ENCODE results near the gene PAPPA.

DNA sequence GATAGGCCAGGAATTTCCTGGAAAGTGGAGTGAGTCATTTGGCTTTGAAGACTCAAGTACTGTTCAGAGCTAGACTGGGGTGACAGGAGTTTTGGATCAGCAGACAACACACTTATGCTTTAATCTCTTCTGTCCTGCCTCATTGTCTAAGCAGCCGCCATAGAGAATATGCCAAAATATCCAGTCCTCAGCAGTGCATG, 11.0 kb downstream of the TMEM268 start:
- PRO-cap, result no peak
- RAMPAGE, long total RNA, 4 experiments, result no peak in any of the 4 experiments

DNA sequence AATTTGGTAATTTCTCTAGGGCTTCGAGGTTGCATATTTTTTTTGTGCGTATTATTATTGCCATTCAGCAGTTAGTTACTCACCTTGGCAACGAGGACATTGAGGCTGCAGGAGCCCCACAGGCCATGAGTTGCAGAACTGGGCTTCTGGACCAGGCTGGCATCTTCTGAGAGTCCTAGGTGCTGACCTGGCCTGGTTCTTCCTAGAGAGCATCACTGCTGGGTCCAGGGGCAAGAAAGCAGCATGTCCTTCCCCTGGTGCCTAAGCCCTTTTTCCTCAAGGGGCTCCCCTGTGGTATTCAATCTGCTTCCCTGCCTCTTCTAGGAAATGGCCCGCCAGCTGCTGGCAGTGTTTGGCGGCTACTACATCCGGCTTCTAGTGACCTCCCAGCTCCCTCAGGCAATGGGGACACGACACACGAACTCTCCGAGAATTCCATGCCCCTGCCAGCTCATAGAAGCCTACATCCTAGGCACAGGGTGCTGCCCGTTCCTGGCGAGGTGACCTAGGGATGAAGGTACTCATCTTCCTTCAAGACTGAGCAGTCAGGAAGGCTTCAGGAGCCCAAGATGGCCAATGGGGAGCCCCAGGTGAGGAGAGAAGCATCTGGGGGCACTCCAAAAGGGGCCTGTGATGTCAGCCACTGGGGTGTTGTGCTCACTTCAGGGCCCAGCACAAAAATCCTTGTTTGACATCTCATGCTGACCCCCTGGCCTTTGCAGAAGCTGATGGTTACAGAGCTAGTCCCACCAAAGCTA, 14.6 kb downstream of the TEX53 start:
- PRO-cap, result no peak
- RAMPAGE, long total RNA, 4 experiments, result no peak in any of the 4 experiments

- PRO-cap, result unidirectional peak, plus-strand start at chr9:115591795; unidirectional peak, plus-strand start at chr9:115591841
- RAMPAGE, long total RNA, 4 experiments, result no peak in any of the 4 experiments
Observed at GRCh38 chr9:115591543-115592081, 473.7 kb upstream of the TNC start.

GRCh38 chr9:115672335-115673647, 480.8 kb upstream of the PAPPA start:
- PRO-cap, result unidirectional peak, plus-strand start at chr9:115672870
- RAMPAGE, long total RNA, 4 experiments, result no peak in any of the 4 experiments

DNA sequence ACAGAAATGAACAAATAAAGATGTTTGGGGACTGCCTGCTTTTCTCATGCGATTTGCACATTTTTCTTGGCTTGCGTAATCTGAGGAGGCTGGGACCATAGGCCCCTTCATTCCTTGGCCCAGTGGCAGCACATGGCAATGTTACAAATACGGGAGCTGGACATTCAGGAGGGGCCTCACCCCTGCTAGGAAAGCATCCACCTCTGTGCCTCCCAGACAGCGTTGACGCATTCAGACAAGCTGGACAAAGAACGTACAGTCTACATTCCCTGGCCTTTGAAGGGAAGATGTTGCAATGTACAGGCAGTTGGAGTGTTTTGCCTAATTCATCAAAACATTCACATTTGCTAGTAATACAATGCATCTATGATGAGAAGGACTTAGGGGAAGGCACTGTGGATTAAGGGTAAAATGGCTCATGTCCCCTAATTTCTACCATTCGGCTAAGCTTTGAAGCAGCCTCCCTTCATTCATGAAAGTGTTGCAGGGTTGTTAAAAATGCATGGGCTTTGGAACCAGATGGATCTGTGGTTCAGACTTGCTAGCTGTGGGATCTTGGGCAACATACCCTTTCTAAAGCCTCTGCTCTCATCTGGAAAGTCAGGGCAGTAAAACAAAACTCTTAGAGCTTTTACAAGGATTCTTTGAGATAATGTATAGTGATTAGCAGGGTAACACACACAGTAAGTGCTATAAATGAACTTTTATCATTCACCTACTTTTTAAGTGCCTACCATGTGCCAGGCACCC, 208.9 kb upstream of the PAPPA start:
- PRO-cap, result no peak
- RAMPAGE, long total RNA, 4 experiments, result no peak in any of the 4 experiments

DNA sequence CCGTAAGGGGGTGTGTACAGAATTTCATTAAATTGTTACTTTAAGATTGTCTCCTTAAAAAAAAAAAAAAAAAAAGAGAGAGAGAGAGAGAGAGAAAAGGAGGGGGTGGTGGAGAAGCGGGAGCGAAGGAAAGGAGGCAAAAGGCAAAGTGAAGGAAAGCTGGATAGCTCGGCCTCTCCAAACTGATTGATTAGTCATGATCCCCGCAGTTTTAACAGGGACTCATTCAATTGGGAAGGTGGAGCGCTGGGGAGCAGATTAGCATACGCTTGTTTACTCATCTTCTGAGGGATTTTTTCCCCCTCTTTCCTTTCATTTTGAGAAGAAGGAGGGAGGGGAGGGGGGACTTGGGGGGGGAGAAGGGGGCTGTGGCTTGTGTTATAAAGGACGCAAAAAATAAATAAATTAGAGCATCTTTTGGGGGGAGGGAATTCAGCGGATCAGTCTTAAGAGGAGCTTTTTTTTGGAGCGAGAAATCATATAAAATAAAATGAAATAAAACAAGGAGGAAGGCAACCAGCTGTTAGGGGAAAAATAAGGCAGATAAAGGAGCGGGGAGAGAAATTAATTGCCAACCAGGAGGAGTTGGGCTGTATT, at the start of gene PAPPA:
TSS of gene PAPPA (plus strand) at position 408 of the 597 bp plus-strand sequence.
- PRO-cap, result bidirectional peak, plus-strand start at position 225 of the sequence, minus-strand start at position 188 of the sequence
- RAMPAGE, long total RNA, 4 experiments, result start-site peak on the plus strand in 4 of 4 experiments, centred at positions 281 to 441 of the sequence, 12 to 47 reads per replicate

DNA sequence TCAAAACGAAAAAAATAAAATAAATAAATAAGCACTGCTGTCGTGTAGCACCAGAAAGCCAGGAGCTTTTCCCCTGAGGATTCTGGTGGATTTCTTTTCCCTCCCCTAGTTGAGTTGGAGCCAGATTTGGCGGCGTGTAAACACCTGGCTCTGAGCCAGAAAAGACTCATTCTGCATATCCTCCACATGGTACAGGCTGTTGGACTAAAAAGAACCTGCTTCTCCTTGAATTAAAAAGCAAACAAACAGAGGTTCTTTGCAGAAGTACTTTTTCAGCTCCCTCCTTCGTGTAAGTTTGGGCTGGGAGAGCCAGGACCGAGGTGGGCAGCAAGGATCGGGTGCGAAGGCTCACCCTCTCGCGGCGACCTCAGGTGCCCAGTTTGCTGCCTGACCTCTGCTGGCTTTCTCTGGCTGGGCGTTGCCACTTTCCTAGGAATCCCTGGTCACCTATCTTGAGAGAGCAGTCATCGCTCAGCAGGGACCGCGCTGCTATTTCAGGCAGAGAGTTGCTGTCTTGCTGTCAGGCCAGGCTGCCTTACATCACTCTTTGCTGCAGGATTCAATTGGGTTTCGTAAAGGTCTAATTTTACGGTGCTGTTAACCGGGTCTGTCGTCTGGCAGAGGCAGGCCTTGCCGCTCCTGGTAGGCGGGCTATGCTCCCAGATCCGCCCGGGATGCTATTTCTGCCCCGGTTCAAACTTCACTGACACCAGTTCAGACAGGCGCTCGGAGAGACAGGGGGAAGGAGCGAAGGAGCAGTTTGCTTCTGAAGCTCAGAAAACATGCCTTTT, 3.2 kb downstream of the PAPPA start:
- PRO-cap, result bidirectional peak, plus-strand start at position 712 of the sequence, minus-strand start at position 495 of the sequence
- RAMPAGE, long total RNA, 4 experiments, result no peak in any of the 4 experiments

DNA sequence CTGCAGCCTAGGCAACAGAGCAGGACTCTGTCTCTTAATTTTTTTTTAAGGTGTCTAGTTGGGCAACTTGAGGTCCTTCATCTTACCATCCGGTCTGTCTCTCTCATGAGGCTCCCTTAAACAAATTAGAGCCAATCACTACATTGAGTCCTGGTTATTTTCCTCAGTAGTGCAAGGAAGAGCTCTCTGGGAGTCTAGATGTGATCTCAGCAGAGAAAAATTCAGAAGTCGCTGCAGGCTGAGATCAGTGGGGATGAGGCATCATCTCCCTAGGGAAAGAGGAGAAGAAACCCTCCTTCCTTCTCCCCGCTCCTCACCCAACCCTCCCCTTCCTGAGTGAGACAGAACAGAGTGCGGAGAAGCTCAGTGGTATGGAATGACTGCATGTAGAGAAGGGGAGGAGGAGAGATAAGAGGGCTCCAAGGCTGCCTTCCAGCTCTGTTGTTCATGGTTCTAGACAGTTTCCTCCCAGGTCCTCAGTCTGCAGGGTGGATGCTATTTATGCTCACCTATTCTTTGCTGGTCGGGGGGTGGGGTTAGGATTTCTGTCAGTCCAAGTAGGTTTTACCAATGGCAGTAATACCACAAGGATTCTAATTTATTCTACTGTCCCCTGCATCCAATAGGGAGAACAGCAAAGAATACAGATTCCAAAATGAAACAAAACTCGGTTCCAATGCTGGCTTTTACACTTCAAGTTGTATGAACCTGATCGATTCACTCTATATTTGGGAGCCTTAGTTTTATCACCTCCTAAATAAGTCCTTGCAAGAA, 80.6 kb downstream of the PAPPA start:
- PRO-cap, result no peak
- RAMPAGE, long total RNA, 4 experiments, result no peak in any of the 4 experiments

GRCh38 chr9:116304017-116304425, 150.4 kb downstream of the PAPPA start:
- PRO-cap, result no peak
- RAMPAGE, long total RNA, 4 experiments, result no peak in any of the 4 experiments

DNA sequence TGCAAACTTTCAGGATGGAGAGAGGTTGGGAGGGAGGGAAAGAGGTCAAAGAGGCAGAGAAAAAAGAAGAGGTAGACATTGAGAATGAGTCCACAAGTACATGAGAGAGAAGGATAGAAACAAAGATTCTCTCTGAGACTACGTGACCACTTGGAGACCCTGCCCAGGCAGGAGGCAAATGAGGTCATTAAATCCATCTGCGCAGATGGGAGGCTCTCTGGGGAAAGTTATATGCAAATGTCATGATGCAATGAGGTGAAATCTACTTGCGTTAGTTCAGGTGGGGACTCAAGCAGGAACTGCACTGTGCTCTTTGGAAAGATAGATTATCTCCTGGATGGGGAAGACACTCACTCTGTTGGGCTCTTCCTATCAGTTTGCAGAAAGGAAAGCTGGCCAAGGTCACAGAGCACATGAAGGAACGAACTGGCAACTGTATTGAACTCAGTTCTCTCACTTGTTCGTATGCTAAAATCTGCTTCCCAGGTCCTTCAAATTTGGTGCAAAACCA, 241.7 kb downstream of the PAPPA start:
- PRO-cap, result no peak
- RAMPAGE, long total RNA, 4 experiments, result no peak in any of the 4 experiments

DNA sequence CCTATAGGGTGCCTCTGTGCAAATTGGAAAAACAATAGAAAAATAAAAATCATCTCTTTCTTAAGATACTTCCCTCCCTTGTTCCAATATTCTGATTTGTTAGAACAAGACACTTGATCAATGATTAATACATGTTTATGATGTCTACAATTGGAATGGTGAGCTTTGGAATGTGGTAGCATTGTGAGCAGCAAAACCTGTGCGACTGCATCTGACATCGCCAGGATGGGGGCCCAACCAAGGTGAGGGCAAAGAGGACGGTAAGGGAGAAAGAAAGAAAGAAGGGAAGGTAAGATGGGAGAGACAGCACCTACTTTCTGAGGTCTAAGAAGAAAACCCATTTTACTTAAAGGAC, 183.0 kb upstream of the TRIM32 start:
- PRO-cap, result no peak
- RAMPAGE, long total RNA, 4 experiments, result no peak in any of the 4 experiments

DNA sequence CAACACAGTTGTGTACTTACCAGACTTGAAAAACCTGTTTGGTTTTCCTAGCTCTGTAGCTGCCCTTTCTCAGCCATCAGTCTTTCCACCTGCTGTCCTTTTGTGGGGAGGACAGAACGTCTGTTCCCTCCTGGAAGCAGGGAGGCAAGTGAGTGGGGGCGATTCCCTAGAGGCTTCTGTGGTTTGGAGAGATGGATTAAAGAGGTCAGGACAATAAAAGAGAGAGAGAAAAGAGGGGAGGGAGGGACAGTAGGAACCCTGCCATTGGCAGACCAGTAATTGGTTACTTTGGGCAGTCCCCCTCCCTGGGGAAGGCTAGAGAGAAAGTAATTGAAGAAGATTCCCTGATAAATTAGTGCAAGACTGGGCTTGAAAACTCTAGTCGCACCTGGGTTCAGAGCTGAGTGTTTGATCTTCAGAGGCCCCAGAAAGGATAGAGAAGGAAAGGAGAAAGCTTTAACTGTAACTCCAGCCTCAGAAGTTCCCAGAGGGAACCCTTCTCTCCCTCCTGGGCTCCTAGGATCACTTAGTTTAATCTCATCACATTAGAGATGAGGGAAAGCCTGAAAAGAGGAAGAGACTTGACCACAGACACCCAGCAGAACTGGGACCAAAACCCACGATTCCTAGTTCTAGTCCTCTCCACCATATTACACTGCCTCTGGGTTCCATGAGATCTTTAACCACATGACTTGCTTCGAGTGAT, 14.5 kb downstream of the ASTN2 start:
- PRO-cap, result no peak
- RAMPAGE, long total RNA, 4 experiments, result no peak in any of the 4 experiments

GRCh38 chr9:118808927-118810019, 560.0 kb downstream of the BRINP1 start:
- PRO-cap, result no peak
- RAMPAGE, long total RNA, 4 experiments, result no peak in any of the 4 experiments

- PRO-cap, result unidirectional peak, minus-strand start at chr9:119963946
- RAMPAGE, long total RNA, 4 experiments, result no peak in any of the 4 experiments
Observed at GRCh38 chr9:119963679-119964322, 594.6 kb upstream of the BRINP1 start.

- PRO-cap, result no peak
- RAMPAGE, long total RNA, 4 experiments, result no peak in any of the 4 experiments
Observed at GRCh38 chr9:120390609-120391184, 189.3 kb downstream of the CDK5RAP2 start.

DNA sequence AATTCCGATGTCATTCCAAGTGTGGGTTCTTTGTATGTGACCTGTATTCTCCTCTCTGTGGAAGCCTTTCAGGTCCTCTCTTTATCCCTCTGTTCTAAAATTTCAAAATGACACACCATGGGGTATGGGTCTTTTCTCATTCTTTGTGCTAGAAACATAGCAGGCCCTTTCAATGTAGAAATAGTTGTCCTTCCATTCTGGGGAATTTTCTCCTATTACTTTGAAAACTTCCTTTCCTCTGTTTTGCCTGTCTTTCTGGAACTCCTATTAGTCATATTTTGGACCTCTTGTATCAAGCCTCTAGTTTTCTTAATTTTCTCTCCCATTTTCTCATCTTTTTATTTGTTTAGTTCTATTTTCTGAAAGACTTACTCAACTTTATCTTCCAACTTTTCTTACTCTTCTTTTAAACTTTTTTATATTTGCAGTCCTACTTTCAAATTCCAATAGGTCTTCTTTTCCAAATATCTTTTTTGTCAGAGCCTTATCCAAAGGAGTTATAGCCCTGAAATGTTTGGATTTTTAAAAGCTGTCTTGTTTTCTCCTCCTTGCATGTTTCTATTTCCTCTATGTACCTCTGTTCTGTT, 90.7 kb downstream of the CDK5RAP2 start:
- PRO-cap, result no peak
- RAMPAGE, long total RNA, 4 experiments, result no peak in any of the 4 experiments

DNA sequence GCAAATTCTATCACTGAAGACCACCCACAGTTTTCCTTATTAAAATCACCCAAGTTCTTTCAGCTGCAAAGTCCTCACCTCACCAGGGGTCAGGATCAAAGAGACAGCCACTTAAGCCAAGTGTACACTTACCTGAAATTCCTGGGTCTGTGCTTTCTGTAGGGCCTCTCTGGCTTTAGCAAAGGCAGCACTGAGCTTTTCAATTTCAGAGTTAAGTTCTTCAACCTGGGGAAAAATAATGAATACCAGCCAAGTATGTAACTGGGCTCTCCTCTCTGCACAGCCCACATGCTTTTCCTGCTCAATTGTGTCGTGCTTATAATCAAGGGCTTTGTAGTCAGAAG, 55.1 kb downstream of the CDK5RAP2 start:
- PRO-cap, result no peak
- RAMPAGE, long total RNA, 4 experiments, result no peak in any of the 4 experiments

DNA sequence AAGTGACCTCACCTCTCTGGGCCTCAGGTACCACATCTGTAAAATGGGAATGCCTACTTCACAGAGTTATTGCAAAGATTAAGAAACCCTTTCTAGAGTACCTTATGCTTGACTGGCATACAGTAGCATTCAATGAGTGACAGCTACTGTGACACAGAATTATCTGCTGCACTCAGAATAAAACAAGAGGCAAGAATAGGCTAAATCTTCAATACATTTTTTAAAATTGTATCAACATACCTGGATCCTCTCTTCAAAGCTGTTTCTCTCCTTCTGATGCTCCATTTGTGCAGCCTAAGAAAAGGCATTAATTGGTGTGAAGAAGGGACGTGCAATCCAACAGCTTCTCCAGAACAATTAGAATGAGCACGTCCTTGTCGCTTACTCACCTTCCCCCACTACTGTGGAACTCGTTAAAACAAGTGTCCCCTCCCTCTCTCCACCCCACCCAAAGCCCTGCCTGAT, 51.4 kb downstream of the CDK5RAP2 start:
- PRO-cap, result no peak
- RAMPAGE, long total RNA, 4 experiments, result start-site peak on the minus strand in 1 of 4 experiments, centred at position 319 of the sequence, 9 reads per replicate

DNA sequence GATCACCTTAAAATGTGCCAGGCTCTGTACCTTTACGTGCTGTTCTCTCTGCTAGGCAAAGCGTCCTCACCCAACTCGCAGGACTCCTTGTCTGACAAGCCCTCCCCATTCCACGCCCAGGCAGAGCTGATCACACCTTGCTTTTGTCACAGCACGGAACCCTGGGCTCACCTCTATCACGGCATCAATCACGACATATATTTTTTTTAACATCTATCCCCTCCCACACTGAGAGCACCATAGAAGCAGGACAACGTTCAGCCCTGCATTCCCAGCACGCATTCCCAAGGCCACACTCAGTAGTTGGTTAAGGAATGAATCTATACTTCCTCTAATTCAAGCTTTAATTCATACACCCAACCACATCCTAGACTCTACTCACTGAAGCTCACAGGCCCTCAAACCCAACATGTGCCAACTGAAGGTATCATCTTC, 47.0 kb downstream of the CDK5RAP2 start:
- PRO-cap, result no peak
- RAMPAGE, long total RNA, 4 experiments, result no peak in any of the 4 experiments

DNA sequence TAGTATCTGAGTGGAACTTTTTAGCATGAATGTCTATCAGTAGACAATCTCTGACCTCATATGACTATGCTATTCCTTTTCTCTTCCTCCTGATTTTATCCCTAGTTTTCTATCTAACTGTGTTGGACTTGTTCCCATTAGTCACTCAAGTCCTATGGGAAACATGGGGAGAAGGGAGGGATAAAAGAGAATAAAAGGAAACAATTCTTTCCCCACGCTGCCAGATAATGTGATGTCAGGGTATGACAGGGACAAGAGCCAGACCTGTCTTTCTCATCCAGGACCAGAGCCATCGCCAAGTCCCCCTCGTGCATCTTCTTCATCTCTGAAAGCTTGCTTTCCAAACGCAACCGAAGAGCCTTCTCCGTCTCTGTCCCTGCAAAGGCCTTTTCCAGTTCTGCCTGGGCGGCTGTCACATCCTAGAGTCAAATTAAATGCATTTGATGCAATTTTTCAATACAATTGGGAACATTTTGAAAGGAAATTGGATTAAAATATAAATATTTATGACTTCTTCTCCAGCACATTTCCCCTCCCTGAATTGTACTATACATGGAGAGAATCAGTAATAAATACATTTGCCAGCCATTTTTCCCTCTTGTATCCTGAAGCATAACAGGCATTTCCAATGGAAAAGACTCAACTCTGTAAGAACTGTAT, 43.7 kb downstream of the CDK5RAP2 start:
- PRO-cap, result no peak
- RAMPAGE, long total RNA, 4 experiments, result no peak in any of the 4 experiments

All from esophagus muscularis mucosa (tissue), 4 donors.